LHCN-M2 (cell line): Measurements from ENCODE around the gene PLPP7.

- RAMPAGE, long total RNA: no peak
Measured at GRCh38 chr9:131288799-131290029, at the start of gene PLPP7. PLPP7 (plus strand) TSS chr9:131289723.

DNA sequence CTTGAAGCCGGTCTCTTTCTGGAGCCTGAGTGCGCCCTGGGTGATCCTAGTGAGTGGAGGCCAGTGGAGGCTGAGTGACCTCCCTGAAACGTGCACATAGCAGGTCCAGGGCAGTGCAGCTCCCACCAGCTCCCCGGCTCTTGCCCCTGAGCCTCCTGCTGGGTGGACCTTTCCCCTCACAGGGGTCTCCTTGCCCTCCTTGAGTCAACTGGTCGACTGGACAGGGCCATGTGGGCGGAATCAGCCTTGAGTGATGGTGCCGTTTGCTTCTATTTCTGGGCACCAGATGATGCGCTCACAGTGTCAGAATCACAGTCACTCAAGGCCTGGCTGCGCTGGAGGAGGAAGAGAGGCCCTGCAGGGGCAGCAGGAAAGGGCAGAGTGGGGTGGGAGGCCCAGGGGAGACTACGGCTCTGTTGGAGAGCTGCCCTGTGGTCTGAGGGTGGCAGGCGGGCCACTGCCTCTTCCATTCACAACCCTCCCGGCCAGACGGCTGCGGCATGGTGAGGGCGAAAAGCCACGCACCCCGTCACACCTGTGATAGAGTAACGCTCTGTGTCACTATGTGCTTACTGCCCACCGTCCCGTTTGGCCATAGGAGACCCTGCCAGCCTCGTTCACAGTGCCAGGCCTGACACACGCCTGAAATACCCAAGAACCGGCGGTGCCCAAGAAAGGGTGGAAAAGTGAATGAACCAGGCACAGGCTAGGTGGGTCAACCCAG, 9.8 kb downstream of the PLPP7 start:
- RAMPAGE, long total RNA: no peak

DNA sequence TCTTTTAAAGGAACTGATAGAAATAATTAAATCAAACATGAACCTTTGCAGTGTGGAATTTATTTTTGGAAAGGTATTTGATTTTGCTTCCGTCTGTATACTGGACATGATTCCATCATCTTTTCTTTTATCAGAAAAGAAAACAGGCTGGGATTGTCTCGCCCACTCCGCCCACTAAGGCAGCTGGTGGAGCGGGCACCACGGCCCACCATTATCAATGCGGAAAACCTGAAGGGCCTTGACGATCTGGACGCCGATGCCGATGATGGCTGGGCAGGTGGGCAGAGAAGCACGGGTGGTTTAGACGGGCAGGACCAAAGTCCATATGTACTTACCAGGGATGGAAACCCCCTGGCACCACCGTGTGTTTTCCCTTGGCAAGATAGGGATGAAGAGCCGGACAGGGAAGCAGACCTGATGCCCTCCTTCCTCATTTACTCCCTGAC, 53.7 kb downstream of the PRRC2B start:
- RAMPAGE, long total RNA: no peak

GRCh38 chr9:131500343-131500846, 2.3 kb upstream of the POMT1 start:
- RAMPAGE, long total RNA: no peak

- RAMPAGE, long total RNA: no peak
Measured at GRCh38 chr9:131546592-131547051, 1.3 kb downstream of the PRRT1B start.

- RAMPAGE, long total RNA: no peak
Measured at GRCh38 chr9:131554259-131554604, 8.9 kb downstream of the PRRT1B start.

DNA sequence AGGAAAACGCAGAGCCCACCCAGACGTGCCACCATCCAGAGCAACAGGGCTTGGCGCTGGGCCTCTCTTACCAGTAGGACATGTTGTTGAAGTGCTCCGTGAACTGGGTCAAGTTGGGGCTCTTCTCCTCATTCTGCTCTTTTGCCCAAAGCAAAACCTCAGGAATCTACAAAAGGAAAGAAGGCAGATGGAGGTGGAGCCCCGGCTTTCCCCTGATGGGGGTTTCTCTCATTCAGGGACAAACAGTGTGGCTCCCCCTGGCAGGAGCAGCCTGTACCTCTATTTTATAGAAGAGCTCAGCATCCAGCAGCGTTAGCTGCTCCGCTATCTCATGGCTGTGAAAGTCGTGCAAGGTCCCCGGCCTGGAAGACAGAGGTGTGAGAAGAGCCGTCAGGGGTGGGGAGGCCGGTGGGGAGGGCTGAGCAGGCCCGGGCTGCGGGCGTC, 42.4 kb downstream of the PRRT1B start:
- RAMPAGE, long total RNA: no peak

DNA sequence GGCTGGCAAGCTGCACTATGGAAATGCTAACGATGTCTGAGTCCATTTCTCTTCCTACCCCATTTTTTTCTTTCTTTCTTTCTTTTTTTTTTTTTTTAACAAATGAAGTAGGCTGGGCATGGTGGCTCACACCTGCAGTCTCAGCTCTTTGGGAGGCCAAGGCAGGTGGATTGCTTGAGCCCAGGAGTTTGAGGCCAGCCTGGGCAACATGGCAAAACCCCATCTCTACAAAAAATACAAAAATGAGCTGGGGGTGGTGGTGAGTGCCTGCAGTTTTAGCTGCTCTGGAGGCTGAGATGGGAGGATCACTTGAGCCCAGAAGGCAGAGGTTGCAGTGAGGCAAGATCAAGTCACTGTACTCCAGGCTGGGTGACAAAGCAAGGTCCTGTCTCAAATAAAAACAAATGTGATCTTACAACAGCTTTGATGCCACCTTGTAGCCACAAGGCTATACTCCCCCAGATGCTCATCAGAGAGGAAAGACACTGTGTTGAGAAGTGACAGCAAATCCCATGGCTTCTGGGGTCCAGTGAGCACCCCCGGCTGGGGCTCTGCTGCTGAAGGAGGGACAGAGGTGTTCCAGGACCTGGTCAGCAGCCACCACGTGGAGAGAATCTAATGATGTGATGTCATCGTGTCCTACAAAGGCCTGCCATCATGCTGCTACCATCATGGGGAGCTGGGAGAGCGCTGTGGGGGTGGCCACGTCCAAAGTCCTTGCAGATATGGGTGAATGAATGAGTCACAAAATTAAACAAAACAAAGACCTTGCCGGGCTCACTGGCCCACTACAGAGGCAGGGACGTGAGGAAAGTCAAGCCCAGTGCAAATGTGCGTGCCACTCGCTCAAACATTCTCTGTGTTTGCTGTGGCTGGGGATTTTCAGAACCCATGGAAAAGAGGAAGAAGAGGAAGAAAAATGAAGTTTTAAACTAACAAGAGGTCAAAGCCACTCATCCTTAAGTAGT, 60.6 kb downstream of the PRRT1B start:
- RAMPAGE, long total RNA: no peak

DNA sequence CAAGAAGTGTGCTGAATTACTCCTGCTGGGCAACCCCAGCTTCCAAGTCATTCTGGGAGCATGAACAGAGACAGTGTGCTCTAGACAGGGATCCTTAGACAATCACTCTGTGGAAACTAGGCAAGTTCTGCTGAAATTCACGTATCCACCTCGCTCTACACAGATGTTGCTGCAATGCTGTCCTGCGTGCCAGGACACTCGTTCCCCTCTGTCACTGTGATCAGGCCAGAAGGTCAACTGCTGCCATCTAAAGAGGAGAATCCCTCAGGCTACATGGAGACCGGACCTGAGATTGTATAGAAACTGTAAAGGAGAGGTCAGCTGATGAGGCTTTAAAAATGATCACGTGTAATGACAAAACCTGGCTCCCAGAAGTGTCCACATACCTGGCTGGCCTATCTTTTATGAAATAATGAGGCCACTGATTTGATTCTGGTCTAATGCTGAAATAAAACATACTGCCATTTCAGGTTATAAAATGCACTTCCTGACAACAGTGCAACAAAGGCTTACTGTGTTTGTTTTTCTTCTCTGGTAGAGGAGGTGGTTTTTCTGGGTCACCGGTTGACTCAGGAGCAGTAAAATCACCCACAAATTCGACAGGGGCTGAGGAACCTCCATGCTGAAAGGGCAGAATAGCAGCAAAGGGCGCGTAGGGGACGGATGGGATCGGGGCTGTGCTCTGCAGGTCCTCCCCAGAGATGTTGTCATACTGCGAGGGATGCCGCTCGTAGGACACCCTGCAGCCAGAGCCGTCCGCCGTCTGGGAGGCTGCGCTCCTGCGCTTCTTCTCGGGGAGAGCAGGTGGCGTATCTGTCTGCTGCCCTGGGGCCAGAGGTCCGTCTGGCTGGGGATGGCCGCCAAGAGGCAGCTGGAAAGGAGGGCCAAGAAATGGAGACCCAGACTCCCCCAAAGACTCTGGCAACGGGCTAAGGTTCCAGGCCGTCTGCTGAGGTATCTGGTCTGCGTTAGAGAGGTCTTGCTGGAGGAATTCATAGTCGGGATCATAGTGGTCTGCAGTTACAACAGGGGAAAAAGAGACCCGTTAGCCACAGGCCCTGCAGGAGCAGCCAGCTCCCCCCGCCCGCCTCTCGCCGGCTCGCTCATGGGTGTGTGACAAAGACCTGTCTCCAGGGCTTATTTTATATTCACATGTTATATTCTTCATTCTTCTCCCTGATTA, 80.5 kb downstream of the PRRT1B start:
- RAMPAGE, long total RNA: no peak

DNA sequence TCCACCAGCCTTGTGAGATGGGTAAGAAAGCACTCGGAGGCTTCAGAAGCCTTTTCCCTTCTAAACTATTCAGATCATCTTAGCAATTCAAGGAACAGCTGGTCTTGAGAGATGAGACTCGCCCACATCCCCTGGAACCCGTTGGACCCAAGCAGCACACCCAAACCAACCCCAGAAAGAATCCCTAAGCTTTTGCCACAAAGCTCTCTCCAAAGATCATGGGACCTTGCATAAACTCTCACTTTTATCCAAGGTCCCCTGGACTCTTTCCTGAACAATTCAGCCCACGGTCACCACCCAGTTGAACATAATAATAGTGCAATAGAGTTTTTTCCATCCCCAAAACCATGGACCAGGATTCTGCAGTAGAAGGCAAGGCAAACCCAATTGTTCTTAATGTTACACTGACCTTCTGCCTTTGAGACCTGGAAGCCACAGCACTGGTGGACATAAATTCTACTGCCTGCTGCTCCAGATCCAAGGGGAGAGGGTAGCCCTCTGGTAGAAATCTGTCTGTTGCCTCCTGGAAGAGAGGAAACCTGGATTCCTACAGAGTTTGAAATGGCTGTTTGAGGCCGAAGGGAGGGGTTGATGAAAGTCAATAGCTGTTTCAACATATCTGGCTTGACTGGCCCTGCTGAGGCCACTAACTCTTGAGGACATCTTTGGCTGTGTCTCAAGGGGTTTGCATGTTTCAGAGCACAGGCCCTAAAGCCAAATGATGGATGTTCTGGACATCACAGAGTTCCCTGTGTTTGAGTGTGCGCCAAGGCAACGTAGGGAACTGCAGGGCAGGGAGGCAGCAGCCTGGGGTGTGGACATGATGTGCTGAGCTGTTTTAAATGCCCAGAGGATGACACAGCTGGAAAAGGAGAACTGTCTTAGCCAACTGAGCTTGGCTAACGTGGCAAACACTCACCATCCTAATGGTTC, 89.9 kb downstream of the RAPGEF1 start:
- RAMPAGE, long total RNA: no peak

- RAMPAGE, long total RNA: no peak
Measured at GRCh38 chr9:131661898-131662322, 78.0 kb downstream of the RAPGEF1 start.

GRCh38 chr9:131866198-131866827, 126.4 kb upstream of the RAPGEF1 start:
- RAMPAGE, long total RNA: no peak

DNA sequence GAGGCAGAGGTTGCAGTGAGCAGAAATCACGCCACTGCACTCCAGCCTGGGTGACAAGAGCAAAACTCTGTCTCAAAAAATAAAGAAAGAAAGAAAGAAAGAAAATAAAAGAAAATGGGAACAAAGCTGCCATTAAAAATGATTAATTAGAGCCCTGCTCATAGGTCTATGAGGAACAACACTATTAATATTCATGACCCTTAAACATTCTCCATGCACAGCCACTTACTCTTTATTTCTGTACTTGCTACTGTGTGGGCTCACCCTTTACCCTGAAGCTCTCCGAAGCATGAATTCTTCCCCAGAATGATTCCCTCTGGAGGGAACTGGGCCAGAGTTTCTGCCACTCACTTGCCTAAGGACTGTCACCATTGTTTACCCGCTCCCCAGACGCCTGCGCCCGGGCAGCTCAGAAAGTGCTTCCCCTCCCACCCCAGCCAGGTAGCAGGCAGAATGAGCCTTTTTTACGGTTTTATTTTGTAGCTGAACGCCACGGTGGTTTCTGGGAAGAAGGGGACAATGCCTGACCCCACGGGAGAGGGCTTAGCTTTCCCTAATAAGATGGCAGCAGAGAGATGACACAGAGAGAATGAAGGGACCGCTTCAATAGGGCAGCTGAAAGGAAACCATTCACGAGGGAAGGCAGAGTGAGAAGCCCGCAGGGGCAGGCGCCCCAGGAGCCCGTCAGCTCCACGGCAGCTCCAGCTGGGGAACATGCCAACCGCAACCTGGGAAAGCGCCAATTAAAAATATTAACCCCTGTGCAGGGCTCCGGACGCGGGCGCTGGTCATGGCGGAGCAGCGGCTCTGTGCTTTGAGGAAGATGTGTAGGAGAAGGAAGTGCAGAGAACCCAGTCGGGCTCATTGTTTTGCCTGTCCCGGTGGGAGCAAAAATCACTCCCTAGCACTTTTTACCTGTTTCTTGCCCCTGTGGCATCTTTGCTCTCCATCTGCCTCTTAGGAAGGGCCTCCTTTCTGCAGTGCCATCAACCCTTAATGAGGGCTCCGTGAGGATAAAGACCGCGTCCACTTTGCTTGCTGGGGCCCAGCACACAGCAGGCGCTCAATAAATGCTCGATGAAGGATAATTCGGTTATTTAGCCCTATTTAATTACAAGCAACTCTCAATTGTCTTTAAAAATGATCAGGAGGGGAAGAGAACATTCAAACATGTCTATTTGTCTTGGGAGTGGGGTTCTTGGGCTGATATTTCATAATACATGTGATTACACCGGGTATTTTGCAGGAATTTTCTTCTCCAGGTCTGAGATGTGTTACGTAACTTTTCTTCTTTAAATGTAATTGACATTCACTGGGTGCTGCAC, 20.3 kb upstream of the NTNG2 start:
- RAMPAGE, long total RNA: no peak

DNA sequence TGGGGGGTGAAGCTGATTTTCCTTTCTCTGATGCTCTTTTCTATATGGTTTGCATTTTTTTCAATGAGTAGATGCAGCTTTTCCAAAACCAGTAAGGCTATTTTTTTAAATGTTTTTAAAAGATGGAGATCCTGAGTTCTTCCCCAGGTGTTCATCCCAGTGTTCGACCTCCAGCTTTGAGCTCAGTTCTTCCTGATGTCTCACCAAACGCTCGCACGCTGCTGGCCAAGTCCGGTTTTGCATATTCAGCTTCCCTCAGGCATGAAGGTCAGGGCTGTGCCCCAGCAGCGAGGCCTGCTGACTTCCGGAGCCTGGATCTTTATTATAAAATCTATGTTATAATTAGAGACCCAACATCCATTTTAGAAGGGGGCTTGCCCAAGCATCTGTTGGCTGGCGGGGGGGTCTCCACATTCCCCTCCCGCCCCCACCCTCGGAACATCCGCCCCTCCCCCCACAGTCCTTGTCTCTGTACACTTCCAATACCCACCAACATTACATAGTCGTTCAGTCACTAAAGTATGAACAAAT, 34.1 kb upstream of the BARHL1 start:
- RAMPAGE, long total RNA: no peak

DNA sequence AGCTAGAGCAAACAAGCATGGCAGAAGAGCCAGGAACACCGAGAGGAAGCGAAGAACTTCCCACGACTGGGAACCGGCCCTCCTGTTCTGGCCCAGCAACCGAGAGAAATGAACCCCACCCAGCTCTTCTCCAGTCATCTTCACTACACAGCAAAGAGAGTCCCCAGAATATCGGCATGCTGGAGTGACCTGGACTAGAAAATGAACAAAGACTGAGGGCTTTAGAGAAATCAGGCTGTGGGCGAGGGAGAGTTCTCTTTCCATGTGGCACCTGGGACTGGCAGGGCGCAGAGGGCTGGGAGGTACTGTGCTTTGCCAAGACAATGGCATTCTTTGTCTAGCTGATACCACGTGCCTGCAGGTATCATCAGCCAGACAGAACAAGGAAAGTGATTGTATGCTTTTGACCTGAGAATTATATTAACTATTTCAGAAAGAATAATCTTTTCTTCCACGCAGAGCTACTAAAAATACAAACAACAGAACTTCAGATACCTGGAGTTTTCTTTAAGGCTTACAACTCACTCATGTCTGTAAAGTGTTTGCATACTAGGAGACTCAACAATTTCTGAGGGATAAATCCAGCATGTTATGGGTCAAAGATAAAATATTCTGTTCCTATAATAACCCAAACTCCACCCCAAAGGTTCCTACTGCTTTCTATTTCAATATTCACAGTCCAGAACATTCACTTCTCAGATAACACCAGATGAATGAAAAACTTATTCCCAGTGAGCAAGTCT, 30.4 kb downstream of the DDX31 start:
- RAMPAGE, long total RNA: no peak

GRCh38 chr9:132662370-132662805, 7.4 kb downstream of the DDX31 start:
- RAMPAGE, long total RNA: no peak

DNA sequence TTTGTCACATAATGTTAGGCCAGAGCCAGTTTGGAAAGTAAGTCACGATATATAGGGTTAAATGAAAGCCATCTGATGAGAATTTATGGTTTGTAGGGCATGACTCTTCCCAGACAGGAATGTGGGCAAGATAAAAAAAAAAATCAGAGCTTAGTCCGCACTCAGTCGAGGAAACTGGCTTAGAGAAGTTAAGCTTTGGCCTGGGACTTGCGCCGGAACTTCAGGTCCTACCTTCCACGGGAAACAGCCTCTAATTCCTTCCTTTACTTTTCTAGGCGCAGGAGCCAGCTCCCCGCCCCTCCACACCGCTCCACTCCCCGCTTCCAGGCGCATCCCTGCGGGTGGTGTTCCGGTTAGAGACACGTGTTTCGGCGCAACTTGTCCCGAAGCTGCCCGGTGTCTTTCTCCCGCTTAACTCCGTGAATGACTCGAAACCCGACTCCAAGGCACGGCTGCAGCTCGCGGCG, 411 bp downstream of the DDX31 start:
- RAMPAGE, long total RNA: no peak

DNA sequence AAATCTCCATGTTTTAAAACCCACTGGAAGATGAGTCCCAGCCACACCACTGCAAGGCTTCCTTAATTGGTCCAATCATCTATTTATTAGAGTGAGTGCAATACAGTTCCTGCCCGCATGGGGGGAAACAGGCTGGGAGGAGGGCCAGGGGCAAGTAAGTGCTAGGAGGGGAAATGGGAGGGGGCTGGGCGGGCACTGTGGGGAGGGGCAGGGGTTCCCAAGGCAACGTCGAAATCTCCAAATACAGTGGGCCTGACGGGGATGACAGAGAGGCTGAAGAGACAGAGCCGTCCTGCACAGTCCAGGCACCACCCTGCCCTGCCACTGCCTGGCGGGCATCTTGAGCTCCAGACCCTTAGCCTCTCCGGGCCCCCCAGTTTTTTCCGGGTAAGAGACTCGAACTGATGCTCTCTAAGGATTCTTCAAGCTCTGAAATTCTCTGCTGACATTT, 98.7 kb downstream of the GTF3C4 start:
- RAMPAGE, long total RNA: no peak

GRCh38 chr9:132794090-132794530, 84.0 kb downstream of the AK8 start:
- RAMPAGE, long total RNA: no peak

DNA sequence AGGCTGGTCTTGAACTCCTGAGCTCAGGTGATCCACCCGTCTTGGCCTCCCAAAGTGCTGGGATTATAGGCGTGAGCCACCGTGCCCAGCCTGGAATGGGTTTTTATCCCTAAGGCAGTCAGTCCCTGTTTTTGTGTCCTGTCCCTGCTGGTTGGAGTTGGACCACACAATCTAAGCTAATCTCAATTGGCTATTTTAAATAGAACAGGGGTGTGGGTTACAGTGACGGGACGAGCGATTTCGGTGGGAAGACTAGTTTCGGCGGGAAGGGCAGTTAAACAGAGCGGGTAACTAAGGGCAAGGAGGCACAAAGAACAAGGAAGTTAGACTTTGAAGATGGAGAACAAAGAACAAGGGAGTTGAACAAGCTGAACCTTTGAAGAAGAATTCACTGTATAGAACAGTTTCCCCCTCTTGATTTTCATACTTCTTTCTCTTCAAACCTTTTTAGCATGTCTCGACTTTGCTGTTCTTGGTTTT, 1.4 kb downstream of the GTF3C5 start:
- RAMPAGE, long total RNA: no peak